ENCODE data around the genes INPP4B and ZNF827.

DNA sequence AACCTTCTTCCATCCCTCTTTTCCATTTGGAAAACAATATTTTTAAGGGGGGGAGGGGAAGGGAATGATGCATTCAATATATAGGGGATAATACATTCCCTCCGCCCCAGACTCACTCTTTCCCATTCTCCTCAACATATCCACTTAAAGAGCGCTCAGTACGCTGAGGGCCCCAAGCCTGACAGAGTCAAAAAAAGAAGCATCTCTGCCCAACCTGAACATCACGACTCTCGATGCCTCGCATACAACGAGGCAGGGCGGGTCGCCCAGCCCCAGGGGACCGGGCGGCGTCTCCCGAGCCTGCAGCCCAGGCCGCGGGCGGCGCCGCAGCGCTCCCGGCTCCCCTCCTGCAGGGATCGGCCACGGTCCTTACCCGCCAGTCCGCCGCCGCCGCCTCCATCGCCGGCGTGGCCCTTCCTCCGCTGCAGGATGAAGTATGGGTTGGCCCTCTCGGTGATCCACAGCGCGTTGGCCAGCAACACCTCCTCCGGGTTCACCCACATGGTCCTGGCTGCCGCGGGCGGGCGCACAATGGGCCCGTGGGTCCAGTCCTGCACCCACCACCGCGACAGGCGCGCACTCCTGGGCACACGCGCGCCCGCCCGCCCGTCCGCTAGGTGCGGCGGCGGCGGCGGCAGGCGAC lies 521 bp downstream of the TBC1D9 start:
- PRO-cap: bidirectional peak, plus-strand start at position 301 of the sequence, minus-strand start at position 229 of the sequence

DNA sequence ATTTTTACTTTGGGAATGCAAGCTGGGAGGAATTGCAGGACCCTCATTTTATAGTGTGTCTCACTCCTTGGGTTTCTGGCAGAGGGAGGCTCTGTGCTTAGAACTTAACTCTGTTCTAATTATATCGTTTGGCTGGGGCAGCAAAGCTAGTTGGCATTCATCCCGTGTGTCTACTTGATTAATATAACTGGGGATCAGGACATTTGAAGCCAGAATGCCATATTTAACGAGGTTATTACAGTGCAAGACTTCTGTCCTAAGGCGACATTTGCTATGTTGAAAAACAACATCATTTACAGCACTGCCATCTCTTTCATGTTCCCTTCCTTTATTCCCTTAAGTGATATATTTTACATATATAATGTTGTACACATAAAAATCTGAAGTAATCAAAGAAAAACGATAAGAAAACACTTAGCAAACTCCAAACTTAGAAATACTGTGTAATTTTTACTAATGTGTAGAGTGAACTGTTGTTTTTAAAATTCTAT lies 179.1 kb upstream of the TBC1D9 start:
- PRO-cap: no peak

GRCh38 chr4:142404869-142405899 lies 440.9 kb downstream of the INPP4B start:
- PRO-cap: no peak

GRCh38 chr4:142846026-142847088 lies at the start of gene INPP4B:
Gene INPP4B, minus strand, starts transcription at chr4:142846301.
- PRO-cap: bidirectional peak, plus-strand start at chr4:142846345, minus-strand start at chr4:142846226

GRCh38 chr4:142847089-142847439 lies 963 bp upstream of the INPP4B start:
- PRO-cap: no peak

GRCh38 chr4:143344834-143345194 lies 8.1 kb downstream of the GAB1 start:
- PRO-cap: no peak

GRCh38 chr4:143377476-143378258 lies 41.0 kb downstream of the GAB1 start:
- PRO-cap: no peak

GRCh38 chr4:143381501-143382077 lies 44.9 kb downstream of the GAB1 start:
- PRO-cap: bidirectional peak, plus-strand start at chr4:143381973, minus-strand start at chr4:143381868

- PRO-cap: bidirectional peak, plus-strand start at chr4:143513715, minus-strand start at chr4:143513381
These were observed 410 bp upstream of the SMARCA5 start for GRCh38 chr4:143513178-143513405.

GRCh38 chr4:143514403-143515206 lies 1.1 kb downstream of the SMARCA5 start:
- PRO-cap: no peak

DNA sequence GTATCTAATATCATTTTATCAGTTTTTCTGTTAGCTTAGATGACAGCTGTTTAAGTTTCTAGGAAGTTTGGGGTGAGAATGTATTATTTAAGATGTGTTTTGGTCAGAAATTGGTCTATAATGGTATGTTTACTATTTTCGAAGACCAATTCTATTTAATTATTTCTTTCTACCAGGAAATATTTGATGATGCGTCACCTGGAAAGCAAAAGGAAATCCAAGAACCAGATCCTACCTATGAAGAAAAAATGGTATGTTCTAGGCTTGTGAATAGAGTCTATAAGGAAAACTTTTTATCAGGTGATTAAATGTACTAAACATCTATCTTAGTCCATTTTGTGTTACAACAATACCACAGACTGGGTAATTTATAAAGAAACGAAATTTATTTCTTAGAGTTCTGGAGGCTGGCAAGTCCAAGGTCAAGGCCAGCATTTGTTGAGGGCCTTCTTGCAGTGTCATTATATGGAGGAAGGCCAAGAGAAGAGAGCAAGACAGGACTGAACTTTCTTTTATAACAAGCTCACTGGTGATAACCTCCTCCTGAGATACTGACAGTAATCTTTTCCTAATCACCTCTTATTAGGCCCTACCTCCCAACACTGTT lies 3.8 kb downstream of the SMARCA5 start:
- PRO-cap: no peak

- PRO-cap: no peak
These were observed 34.5 kb downstream of the SMARCA5 start for GRCh38 chr4:143547833-143548471.

GRCh38 chr4:143700020-143700321 lies 504 bp downstream of the FREM3 start:
- PRO-cap: unidirectional peak, plus-strand start at chr4:143700161

DNA sequence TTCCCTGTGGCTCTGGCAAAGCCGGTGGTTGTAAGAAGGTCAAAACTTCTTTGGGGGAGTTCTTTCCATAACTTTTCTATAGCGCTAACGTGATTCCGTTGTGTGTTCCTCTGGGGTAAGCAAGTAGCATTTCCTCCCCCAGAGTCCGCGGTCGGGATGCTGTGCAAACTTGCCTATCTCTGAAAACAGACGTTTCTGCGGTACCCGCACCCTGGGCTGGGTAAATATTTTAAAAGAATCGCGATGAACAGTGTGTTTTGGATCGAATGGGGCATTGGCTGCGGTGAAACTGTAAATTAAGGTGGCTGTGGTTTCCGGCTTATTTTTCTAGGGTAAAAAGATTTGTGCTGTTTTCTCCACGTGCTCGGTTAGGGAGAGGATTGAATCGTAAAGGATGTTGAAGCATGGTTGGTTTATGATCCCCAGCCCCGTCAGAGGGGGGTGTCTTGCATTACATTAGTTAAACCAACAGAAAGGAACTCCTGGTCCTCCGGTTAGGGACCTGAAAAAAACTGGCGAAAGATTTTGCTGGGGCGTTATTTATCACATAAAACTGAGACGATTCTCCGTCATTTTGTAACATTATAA lies 1.1 kb downstream of the HHIP start:
- PRO-cap: no peak

GRCh38 chr4:144647596-144648551 lies 1.9 kb downstream of the HHIP start:
- PRO-cap: no peak

DNA sequence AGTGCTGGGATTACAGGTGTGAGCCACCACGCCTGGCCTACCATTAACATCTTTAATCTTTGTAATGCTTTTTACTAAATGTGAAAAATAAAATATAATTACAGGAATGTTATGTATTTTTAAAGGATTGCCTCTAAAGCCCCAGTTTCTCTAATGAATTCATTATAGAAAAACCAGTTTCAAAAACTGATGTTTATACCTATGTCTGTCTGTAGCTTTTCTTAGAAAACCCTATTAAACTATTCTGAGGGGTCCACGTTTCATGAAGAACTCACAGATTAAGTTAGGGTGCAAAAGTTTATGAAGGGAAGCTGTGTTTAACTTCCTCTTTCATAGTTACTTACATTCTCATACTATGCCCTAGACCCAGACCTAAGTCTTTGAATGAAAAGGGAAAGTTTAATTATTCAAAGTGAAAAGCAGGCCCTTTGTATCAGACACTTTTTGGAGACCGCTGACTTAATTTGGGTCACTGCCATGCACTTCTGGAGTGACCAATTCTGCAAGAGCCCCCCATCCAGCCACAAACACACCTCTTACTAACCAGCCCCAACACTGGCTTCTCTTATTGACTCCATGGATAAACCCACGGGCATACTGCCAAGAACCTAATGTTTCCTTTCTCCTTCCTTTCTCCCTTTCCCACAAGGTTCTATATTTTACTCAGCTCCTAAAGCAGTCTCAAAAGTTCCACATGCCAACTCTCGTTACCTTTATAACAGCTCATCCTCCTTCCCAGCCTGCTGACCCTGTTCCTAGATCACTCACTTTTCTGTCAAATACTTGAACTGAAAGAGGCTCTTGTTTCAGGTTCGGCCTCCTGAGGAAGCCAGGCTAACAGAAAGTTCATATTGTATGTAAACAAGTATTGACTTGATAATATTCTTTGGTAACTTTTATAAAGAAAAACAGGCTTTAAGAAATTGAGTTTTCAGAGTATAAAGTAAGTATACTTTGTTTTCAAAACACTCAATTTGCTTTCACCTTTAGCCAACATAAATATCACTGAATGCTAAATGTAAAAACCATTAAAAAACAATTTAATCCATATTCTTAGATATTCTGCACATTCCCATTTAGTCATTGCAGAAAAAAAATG lies 34.5 kb downstream of the ABCE1 start:
- PRO-cap: no peak

DNA sequence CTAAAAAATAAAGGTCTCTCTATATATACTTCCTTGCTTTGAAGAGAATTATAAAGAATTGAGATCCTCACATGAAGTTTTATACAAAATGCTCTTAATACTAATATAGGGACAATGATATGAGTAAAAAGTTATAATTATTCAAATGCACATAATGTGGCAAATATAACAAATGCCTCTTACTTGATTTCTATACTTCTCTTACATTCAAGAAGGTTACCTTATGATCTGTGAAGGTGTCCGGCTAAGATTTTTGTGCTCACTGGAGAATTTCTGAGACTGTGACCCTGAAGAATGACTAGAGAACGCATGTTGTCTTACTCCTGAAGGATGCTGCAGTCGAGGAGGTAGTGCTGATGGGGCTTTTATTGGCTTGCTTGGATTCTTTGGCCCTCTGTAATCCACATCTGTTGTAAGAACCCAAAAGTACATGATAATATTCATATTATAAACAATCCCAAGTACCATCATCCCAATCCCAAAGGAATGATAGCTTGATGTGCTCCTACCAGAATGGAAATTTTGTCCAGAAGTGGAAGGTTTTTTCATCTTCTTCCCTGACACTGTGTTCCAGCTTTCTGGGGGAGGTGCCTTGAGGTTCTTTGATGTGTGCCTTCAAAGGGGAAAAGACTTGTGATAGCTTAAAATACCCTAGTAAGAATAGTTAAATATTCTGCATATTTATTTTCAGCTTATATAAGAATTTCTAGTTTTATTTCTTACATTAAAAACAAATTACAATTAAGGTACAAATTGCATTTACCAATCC lies 29.9 kb downstream of the OTUD4 start:
- PRO-cap: no peak

- PRO-cap: no peak
These were observed 1.2 kb downstream of the SMAD1 start for GRCh38 chr4:145482562-145483479.

- PRO-cap: bidirectional peak, plus-strand start at chr4:145936573, minus-strand start at chr4:145936250
These were observed 2.8 kb downstream of the ZNF827 start for GRCh38 chr4:145935596-145936443.

- PRO-cap: bidirectional peak, plus-strand start at chr4:145938962, minus-strand start at chr4:145938892
These were observed at the start of gene ZNF827 for GRCh38 chr4:145938087-145939231. Gene ZNF827, minus strand, starts transcription at chr4:145938823.